ENCODE measurements around the genes APBB3, PCDHA5, PCDHA10, PCDHAC2, PCDHB11, SLC25A2 and PCDHGA2.

DNA sequence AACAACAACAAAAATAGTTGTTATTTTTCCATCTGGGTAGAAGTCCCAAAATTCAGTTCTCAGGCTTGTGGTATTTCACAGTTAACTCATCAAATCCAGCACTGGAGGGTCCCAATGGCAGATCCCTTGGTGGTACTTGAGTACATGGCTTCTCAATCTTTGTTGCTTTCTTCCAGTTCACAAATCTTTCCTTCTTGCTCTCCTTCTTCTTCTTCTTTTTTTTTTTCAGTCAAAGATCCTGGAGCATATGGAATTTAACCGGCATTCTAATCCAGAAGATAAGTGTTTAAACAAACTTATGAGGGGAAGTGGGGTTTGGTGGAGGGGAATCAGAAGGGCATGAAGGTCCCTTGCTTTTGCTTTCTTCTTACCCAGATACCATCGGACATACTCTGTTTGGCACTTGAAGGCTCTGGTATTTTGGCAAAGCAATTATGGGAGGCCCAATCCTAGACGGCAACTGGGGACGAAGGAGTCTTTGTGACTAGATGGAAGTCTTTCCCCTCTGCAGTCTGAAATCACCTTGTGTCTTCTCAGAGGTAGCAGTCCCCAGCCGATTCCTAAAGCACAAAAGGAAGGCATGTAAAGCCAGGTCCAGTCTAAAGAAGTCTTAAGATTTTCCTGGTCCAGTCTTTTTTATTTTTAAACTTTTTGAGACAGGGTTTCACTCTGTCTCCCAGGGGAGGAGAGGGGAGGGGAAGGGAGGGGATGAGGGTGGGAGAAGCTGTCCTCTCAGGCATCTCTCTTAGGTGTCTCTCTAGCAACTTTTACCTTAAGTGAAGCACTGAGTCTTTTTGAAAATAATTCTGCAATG is 12.5 kb downstream of the HBEGF start:
- PRO-cap = no peak
- RAMPAGE, long total RNA, 4 experiments = no peak in any of the 4 experiments

DNA sequence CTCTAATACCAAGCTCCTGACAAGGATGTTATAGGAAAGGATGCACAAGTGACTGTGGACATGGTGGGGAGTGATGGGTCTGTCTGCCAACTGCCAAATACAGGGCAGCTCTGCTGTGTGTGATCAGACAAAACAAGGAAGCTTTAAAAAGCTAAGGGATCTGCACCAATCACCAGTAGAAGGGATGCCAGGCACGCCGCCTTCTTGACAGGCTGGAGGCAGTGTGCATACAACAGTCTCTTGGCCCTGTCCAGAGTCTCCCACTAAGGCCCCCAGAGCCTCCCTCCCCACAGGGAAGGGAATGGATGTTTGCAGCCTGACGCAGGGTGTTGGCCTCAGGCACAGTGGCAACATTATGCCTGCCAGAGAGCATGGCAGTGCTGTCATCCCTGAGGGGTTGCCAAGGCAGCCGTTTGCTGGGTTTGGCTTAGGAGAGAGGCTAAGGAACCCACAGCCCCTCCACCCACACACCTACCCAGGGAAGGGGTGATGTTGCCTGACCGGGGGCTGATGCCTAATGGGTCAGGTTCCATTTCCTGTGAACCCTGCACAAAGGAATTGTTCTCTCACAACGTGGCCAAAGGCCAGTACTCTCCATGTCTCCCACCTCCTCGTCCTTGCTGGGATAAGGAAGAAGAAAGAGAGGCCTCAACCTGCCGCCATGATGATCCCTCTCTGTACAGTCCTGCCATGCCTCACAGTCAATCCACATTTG is 4.8 kb downstream of the HBEGF start:
- PRO-cap = no peak
- RAMPAGE, long total RNA, 4 experiments = no peak in any of the 4 experiments

DNA sequence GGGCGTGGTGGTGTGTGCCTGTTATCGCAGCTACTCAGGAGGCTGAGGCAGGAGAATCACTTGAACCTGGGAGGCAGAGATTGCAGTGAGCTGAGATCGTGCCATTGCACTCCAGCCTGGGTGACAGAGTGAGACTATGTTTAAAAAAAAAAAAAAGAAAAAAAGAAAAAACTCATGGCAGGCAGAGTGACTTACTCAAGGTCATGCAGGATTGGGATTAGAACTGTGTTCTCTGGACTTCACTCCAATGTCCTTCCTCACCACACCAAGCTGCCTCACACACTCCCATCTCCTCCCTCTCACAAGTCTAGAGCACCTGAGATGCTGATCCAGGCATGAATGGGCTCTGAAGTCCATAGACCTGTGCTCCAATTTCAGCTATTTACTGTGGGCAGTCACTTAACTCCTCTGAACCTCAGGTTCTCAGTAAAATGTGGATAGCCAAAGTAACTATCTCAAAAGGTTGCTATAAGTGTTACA is 2.4 kb downstream of the HBEGF start:
- PRO-cap = no peak
- RAMPAGE, long total RNA, 4 experiments = no peak in any of the 4 experiments

- PRO-cap = no peak
- RAMPAGE, long total RNA, 4 experiments = no peak in any of the 4 experiments
Measured at GRCh38 chr5:140363006-140363522, 3.1 kb downstream of the SLC4A9 start.

GRCh38 chr5:140564142-140564921 is at the start of gene APBB3:
Gene APBB3 (minus strand): TSS chr5:140564598.
- PRO-cap = bidirectional peak, plus-strand start at chr5:140564458, minus-strand start at chr5:140564305; bidirectional peak, plus-strand start at chr5:140564828, minus-strand start at chr5:140564558
- RAMPAGE, long total RNA, 4 experiments = start-site peak on the plus strand in 4 of 4 experiments, at chr5:140564434-140564838 at its widest, 14 to 281 reads per replicate; start-site peak on the minus strand in 3 of 4 experiments, at chr5:140564288-140564613 at its widest, 28 to 56 reads per replicate

DNA sequence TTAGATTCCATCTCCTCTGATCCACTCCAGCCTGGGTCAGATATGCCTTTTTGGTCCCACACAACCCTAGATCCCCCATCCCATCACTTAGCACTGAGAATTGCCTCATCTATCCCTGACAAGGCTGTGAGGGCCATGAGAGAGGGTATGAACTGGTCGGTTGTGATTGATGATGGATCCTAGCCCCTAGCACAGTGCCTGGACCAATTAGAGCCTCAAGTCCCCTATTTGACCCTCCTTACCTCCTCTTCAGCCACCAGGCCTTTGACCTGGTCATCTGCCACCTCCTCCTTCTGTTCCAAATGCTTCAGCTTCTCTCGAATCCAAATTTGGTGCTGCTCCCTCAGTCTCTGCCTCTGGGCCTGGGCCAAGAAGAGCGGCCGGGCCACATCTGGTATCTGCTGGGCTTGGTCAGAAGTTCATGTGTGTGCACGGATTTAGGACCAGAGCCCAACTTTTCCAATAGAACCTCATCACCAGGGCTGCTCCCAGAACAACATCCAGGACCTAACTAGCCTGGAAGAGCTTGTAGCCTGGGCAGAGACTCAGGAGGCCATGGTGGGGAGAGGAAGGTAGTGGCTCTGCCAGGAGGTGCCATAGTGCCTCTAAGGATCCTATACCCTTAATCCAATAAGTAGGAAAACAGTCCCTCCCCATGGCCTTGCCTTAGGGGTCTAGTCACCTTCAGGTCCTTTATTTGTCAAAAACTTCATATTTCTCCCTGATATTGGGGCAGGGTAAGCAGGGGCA is 6.5 kb downstream of the SLC35A4 start:
- PRO-cap = no peak
- RAMPAGE, long total RNA, 4 experiments = no peak in any of the 4 experiments

DNA sequence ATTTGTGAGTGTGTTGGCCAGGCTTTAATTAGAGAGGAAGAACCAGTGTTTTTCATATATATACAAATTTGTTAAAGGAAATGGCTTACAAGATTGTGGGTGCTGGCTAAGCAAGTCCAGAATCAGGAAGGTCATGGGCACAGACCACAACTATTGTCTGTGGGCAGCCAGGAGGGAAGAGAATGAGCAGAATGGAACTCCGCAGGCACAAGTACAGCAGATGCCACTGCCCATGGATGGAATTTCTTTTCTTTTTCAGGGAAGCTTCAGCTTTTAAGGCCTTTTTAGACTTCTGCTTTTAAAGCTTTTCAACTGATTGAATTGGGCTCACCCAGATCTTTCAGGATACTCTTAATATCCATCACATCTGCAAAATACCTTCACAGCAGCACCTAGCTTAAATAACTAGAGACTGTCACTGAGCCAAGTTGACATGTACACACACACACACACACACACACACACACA is 24.6 kb downstream of the SLC35A4 start:
- PRO-cap = no peak
- RAMPAGE, long total RNA, 4 experiments = no peak in any of the 4 experiments

- PRO-cap = no peak
- RAMPAGE, long total RNA, 4 experiments = start-site peak on the plus strand in 1 of 4 experiments, at chr5:140704428-140704462 at its widest, 65 reads per replicate
Measured at GRCh38 chr5:140704301-140704632, 4.0 kb downstream of the ZMAT2 start.

DNA sequence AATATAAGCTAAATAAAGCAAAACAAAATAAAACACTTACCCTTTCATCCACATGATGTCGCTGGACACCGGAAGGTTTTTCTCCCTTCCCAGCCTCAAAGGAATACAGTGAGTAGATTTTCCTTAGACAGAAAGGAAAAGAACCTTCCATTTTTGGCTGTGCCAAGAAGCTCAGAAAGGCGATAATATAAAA is at the start of gene PCDHA5:
Gene PCDHA5 (plus strand): TSS at position 115 of the 193 bp plus-strand sequence.
- PRO-cap = no peak
- RAMPAGE, long total RNA, 4 experiments = no peak in any of the 4 experiments

DNA sequence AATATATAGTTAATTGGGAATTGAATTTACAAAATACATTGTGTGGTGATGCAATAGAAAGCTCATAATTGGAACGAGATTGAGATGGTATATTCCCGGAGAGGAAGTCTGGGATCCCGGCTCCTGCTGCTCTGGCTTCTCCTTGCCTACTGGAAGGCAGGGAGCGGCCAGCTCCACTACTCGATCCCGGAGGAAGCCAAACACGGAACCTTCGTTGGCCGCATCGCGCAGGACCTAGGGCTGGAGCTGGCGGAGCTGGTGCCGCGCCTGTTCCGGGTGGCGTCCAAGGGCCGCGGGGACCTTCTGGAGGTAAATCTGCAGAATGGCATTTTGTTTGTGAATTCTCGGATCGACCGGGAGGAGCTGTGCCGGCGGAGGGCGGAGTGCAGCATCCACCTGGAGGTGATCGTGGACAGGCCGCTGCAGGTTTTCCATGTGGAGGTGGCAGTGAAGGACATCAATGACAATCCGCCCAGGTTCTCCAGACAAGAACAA is 326 bp downstream of the PCDHA5 start:
- PRO-cap = no peak
- RAMPAGE, long total RNA, 4 experiments = no peak in any of the 4 experiments

GRCh38 chr5:140855581-140856891 is at the start of gene PCDHA10:
Gene PCDHA10 (plus strand): TSS chr5:140855897.
- PRO-cap = no peak
- RAMPAGE, long total RNA, 4 experiments = no peak in any of the 4 experiments

GRCh38 chr5:140965862-140966890 is at the start of gene PCDHAC2:
Gene PCDHAC2 (plus strand): TSS chr5:140966476.
- PRO-cap = no peak
- RAMPAGE, long total RNA, 4 experiments = no peak in any of the 4 experiments

DNA sequence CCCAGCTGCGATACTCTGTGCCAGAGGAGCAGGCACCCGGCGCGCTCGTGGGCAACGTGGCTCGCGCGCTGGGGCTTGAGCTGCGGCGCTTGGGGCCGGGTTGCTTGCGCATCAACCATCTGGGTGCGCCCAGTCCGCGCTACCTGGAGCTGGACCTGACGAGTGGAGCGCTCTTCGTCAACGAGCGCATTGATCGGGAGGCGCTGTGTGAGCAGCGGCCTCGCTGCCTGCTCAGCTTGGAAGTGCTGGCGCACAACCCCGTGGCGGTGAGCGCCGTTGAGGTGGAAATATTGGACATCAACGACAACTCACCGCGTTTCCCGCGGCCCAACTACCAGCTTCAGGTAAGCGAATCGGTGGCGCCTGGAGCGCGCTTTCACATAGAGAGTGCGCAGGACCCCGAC is 617 bp downstream of the PCDHAC2 start:
- PRO-cap = no peak
- RAMPAGE, long total RNA, 4 experiments = no peak in any of the 4 experiments

GRCh38 chr5:141050955-141051196 is 298 bp upstream of the PCDHB1 start:
- PRO-cap = no peak
- RAMPAGE, long total RNA, 4 experiments = no peak in any of the 4 experiments

GRCh38 chr5:141155539-141155966 is 5.7 kb downstream of the PCDHB6 start:
- PRO-cap = no peak
- RAMPAGE, long total RNA, 4 experiments = no peak in any of the 4 experiments

GRCh38 chr5:141199306-141199930 is at the start of gene PCDHB11:
Gene PCDHB11 (plus strand): TSS chr5:141199627.
- PRO-cap = no peak
- RAMPAGE, long total RNA, 4 experiments = start-site peak on the plus strand in 2 of 4 experiments, at chr5:141199585-141200088 at its widest, 7 to 9 reads per replicate

DNA sequence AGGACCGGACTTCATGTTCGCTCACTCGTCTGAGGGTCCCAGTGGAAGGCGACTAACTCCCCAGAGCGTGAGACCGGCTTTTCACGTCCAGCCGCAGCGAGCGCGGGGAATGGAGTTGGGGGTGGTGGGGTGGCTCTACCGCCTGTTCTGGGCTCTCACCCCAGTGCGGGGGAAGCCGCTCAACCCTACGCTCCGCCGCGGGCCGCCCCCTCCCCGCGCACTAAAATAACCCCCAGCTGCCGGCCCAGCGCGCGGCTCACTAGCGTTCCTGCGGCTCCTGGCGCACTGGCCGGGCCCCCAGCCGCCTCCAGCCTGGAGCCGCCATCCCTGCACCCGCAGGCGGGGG is at the start of gene SLC25A2:
Gene SLC25A2 (minus strand): TSS at position 199 of the 346 bp plus-strand sequence.
- PRO-cap = no peak
- RAMPAGE, long total RNA, 4 experiments = no peak in any of the 4 experiments

- PRO-cap = no peak
- RAMPAGE, long total RNA, 4 experiments = no peak in any of the 4 experiments
Measured at GRCh38 chr5:141338624-141339051, at the start of gene PCDHGA2. Gene PCDHGA2 (plus strand): TSS chr5:141338760.

GRCh38 chr5:141529495-141529810 is 40.6 kb downstream of the PCDHGC5 start:
- PRO-cap = no peak
- RAMPAGE, long total RNA, 4 experiments = no peak in any of the 4 experiments

- PRO-cap = no peak
- RAMPAGE, long total RNA, 4 experiments = no peak in any of the 4 experiments
Measured at GRCh38 chr5:141636186-141636653, 429 bp downstream of the HDAC3 start.

Measured in suprapubic skin (tissue), 4 donors.